Colonic mucosa (tissue), 1 donor: Measurements from ENCODE around the genes SMNDC1 and ADRA2A.

DNA sequence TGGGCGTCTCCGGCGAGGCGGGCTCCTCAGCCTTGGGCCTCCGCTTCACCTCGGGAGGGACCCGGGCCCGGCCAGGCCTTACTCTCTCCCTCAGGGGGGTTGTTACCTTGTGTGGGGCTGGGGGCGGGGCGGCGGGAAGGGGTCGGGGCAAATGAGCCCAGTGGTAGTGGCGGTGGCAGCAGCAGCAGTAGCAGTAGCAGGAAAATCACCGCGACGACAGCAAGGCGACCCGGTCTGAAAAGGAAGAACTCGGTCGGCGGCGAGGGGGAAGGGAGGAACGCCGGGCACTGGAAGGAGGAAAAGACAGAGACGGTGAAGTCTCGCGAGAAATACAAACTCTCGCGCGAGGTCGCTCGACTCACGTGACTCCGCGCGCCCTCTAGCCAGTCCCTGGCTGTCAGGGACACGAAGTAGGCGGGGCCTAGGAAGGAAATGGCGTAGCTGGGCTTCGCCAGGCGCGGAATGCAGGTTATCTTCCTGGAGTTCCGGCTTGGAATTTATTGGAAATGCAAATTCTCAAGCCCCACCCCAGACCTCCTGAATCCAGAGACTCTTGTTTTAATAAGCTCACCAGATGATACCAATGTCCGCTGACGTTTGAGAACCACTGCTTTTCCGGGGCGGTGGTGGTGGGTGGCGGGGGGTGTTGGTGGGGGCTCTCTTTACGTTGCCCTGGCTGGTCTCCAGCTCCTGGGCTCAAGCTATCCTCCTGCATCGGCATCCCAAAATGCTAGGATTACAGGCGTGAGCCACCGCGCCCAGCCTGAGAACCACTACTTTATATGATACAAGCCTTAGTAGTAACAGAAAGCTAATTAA, at the start of gene SMNDC1:
Gene SMNDC1, minus strand, starts transcription at position 279 of the 819 bp plus-strand sequence.
- PRO-cap: bidirectional peak, plus-strand start at position 431 of the sequence, minus-strand start at position 289 of the sequence

GRCh38 chr10:110461915-110462630, 35.6 kb upstream of the DUSP5 start:
- PRO-cap: no peak

- PRO-cap: no peak
These were observed 13.4 kb downstream of the DUSP5 start for GRCh38 chr10:110511109-110511421.

DNA sequence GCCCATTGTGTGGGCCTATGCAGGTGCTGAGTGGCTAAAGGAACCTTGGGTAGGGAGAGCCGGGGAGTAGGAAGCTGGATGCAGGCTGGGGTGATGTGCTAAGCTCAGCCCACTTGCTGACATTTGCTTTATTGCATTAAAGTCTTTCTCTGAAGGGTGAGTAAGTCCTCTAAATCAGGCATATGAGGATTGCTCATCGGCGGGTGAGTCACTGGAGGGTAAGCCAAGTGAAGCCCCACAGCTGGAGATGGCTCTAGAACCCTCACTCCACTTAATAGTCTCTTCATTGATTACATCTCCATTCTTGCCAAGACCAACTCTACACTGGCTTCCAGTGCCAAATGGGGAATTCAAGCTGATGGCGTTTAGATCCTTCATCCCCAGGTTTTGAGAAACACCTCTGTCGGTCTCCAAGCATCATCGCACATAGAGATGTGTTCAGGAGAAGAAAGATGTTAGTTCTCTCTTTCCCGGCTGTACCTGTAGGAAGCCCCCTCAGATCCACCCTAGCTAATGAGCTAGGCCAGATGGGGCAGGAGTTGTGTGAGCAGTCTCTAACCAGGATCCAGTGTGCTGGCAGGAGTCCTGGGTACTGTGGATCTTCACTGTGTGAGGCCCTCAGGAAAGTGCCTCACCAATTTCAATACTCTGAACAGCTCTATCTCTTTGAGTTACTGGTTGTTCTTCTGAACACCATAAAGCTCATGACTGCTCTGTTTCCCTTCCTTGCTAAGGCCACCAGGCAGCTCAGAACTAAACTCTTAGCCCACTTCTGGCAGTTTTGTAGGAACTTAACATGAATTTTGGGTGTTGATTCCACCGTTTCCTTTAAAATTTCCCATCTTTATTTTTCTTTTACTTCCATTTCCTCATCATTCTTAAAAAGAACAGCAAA, 15.3 kb downstream of the DUSP5 start:
- PRO-cap: no peak

- PRO-cap: no peak
These were observed 32.2 kb downstream of the DUSP5 start for GRCh38 chr10:110529499-110530799.

DNA sequence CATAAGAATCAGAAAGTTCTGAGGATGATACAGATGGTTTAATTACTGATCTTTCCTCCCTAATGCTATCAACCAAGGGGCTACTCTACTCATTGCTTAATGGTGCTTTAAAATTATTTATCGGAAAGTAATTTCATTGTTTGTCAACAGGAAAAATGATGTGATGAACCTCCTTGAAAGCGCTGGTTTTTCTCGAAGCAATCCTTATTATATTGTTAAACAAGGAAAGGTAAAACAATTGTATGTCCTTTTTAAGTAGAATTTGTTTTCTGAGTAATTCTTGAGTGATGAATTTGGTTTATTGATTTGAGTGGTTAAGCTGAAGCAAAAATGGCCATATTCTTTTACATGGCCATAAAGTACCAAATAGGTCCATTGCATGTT, 11.0 kb downstream of the SMC3 start:
- PRO-cap: no peak

DNA sequence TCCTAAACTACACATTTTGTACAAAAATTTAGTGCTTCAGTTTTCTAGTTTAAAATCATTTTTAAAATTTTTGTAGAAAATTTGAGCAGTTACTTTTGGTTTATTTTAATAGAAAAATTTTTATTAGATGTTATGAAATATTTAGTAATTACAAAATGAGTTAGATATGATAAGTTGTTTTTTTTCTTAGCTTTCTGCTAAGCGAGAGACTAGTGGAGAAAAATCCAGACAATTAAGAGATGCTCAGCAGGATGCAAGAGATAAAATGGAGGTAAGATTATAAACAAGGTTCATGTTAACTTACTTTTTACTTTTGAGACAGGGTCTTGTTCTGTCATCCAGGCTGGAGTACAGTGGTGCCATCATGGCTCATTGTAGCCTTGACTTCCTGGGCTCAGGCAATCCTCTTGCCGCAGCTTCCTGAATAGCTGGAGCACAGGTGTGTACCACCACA, 14.9 kb downstream of the SMC3 start:
- PRO-cap: no peak

- PRO-cap: no peak
These were observed 677 bp downstream of the RBM20 start for GRCh38 chr10:110644682-110645343.

- PRO-cap: no peak
These were observed 20.9 kb downstream of the RBM20 start for GRCh38 chr10:110664846-110665595.

GRCh38 chr10:110849932-110850472, 21.7 kb upstream of the PDCD4 start:
- PRO-cap: no peak

DNA sequence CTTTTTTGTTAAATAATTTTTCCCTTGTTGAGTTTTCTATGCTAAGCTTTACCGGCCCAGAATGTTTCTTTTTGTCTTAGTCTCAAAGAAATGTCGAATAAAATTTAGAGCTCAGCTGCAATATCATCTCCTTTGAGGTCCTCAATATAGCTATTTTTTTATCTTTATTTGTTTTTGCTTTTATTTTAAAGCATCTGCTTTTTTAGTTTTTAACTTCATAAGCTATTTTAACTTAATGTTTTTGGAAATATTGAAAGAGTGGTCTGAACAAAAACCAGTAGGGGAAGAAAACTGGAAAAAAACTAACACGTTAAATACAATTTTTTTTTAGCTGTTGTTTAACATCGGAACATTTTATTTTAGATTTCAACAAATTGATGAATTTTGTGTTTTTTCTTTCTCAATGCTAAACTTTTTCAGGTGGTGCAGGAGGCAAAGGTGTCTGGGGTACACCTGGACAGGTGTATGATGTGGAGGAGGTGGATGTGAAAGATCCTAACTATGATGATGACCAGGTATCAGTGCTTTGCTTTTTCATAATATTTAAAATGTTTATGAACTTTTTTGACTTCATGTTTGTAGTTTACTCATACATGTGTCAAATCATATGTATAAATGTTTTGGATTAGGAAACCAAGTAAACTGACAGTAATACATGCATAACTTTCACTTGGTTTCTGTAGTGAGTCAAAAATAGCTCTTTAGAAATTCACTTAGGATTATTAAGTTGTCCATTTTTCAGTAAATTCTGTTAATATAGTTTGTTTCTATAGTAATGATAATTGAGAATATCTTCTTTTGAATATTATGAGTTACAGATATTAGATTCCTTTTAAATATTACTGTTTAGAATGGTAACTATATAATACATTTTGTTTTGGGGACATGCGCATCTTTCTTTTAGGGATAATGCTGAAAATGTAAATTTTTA, 11.1 kb downstream of the PDCD4 start:
- PRO-cap: no peak

GRCh38 chr10:110916538-110917226, 2.3 kb downstream of the BBIP1 start:
- PRO-cap: no peak

DNA sequence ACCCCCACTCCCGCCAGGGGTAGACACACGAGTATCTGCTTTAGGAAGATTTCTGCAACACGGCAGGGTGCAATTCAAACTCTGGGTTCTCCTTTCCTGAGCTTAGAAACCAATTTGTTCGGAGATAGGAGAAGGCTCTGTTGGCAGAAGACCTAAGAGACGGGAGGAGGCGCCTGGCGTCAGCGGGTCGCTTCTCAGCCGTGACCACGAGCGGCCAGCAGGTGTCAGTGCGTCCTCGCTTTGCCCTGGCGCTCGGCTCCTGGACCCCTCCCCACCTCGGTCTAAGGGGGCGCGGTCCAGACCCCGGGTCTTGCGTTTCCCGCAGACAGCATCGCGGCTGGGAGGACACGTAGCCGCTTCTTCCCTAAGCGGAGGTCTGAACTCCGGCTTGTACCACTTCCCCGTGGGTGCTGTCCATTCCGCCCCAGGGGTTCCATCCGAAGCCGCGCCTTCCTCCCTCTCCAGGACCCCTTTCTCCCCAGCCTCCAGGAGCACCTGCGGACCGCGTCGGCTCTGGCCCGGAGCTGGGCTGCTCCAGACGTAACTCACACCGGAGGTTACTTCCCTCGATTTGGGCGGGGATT, 664 bp upstream of the ADRA2A start:
- PRO-cap: no peak

DNA sequence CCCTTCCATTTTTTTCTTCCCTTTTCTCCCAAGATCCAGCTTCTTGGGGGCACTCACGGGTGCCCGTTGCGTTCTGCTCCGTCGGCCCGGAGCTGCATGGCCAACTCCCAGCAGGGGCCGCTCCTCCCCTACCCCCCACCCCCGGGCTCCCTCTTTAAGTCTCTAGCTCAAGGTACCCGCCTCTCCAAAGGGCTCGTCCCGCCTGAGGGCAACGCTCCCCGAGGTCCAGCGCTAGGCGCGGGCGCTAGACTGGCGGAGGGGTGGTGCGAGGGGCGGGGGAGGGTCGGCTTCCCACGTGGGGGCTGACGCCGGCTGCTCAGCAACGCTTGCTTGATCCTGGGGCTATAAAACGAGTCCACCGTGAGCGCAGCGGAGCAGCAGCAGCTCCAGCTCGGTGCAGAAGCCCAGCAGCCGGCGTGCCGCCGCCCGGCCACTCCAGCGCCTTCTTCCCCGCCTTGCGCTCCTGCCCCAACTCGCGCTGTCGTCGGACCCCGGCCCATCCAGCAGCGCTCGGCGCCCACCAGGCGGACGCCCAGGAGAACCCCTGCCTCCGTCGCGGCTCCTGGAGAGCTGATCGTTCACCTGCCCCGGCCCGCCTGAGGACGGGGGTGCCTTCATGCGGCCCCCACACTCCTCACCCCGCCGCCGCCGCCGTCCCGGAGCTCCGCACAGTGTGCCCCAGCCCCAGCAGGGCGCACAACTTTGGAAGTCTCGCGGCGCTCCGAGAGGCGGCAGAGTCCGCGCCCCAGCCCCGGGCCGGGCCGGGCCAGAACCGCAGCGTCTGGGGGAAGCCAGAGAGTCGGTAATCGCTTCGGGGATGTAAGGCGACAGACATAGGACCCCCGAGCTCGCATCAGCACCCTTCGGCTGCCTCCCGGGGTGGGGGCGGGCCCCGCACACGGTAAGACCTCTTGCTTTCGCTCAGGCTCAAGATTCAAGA, at the start of gene ADRA2A:
Gene ADRA2A, plus strand, starts transcription at position 373 of the 940 bp plus-strand sequence.
- PRO-cap: bidirectional peak, plus-strand start at position 399 of the sequence, minus-strand start at position 204 of the sequence

GRCh38 chr10:111203639-111203860, 126.7 kb downstream of the ADRA2A start:
- PRO-cap: no peak

DNA sequence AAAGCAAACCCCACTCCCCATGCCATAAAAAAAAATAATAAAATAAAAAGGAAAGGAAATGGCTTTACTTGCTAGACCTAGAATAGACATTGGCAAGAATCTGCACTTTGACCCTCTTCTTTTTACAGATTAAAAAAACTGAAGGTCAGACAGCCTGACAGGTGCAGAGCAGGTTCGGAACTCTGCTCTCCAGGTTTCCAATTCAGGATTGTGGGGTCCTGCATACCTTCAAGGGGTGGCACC, 93.8 kb downstream of the GPAM start:
- PRO-cap: no peak

GRCh38 chr10:112215194-112216128, 31.9 kb upstream of the GPAM start:
- PRO-cap: no peak

- PRO-cap: no peak
These were observed 41.2 kb upstream of the TECTB start for GRCh38 chr10:112241988-112242317.

- PRO-cap: unidirectional peak, plus-strand start at chr10:112392977
These were observed 18.9 kb downstream of the ACSL5 start for GRCh38 chr10:112392927-112393140.

GRCh38 chr10:112429583-112430210, 17.0 kb downstream of the ZDHHC6 start:
- PRO-cap: no peak